Cardiac atrium fibroblast (primary cell): ENCODE data around the gene SPIN1.

- RAMPAGE, long total RNA = no peak
These were observed 232.2 kb downstream of the GAS1 start for GRCh38 chr9:86715045-86715479.

- RAMPAGE, long total RNA = no peak
These were observed 159.9 kb upstream of the DAPK1 start for GRCh38 chr9:87337716-87338285.

DNA sequence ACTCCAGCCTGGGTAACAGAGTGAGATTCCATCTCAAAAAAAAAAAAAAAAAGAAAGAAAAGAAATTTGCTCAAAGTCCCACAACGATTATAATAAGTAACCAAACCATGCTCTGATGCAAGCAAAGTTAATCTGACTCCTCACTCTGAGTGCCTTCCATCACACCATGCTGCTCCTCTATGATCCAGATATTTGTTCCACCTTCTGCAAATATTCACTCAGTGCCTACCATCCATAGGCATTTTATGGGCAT lies 93.3 kb upstream of the DAPK1 start:
- RAMPAGE, long total RNA = no peak

DNA sequence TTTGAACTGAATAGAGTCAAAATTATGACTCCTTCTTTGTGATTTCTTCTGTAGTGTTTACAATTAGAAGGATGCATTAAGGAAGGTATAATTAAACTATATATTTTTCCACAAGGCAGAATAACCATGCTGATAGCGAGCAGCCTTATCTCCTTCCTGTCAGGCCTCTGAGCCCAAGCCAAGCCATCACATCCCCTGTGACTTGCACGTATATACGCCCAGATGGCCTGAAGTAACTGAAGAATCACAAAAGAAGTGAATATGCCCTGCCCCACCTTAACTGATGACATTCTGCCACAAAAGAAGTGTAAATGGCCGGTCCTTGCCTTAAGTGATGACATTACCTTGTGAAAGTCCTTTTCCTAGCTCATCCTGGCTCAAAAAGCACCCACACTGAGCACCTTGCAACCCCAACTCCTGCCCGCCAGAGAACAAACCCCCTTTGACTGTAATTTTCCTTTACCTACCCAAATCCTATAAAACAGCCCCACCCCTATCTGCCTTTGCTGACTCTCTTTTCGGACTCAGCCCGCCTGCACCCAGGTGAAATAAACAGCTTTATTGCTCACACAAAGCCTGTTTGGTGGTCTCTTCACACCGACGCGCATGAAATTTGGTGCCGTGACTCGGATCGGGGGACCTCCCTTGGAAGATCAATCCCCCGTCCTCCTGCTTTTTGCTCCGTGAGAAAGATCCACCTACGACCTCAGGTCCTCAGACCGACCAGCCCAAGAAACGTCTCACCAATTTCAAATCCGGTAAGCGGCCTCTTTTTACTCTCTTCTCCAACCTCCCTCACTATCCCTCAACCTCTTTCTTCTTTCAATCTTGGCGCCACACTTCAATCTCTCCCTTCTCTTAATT lies 86.9 kb upstream of the DAPK1 start:
- RAMPAGE, long total RNA = no peak

DNA sequence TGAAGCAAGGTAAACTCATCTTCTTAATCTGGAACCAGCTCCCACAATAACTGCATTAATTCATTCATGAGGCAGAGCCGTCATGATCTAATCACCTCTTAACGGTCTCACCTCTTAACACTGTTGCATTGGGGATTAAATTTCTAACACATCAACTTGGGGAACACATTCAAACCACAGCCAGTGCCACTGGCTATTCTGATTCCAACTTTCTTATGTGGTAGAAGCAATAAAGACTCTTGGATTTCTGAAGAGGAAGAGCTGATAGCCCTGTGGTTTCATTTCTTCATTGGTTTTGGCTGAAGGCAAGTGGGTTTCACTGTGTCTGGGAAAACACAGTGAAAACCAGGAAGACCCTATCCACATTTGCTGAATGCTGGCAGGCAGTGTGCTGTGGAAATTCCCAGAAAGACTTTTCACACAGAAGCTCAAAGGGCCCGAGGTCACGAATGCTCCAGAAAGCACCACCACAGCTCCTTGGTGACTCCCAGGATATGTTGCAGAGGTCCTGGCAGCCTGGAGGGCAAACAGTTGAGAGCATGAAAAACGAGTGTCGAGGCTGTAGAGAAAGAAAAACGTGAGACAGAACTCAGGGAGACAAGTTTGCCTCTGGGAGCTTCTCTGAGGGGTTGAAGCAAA lies 67.1 kb downstream of the DAPK1 start:
- RAMPAGE, long total RNA = no peak

GRCh38 chr9:87613578-87614058 lies 112.3 kb upstream of the CTSL start:
- RAMPAGE, long total RNA = no peak

DNA sequence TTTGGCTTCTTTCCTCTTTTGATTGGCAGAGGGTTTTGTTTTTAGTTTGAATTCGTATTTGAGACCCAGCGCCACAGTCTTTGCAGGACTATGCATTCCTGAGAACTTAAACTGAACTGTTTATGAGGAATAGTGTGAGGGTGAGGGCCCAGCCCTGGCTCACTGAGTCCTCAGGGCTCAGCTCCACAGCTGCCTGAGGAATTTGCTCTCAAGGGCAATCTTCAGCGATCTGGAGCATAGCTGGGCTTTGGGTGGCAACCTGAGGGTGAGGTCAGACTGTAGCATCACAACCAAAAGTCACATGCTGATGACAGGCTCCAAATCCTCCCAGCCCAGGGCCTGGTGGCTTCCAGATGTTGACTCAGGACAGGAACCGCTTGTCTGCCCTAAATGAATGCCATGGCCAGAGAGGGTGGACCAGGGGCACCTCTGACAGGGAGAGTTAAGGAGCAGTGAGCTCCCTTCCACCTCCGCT lies 14.1 kb upstream of the CTSL start:
- RAMPAGE, long total RNA = no peak

- RAMPAGE, long total RNA = no peak
These were observed 67.2 kb downstream of the CTSL start for GRCh38 chr9:87792660-87794047.

DNA sequence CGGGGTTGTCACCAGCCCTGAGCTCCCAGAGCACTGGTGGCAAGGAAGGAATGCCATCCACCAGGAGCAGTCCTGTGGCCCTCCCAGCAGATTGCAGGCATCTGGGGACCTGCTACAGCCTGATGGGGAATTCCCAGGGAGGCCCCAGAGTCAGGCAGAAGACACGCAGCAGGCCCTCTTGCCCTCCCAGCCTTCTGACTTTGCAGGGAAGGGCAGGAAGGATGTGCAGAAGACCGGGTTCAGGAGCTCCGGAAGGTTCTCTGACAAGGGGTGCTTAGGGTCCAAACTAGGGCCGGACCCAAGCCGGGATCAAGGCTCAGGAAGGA lies 3.6 kb downstream of the SPATA31E1 start:
- RAMPAGE, long total RNA = no peak

DNA sequence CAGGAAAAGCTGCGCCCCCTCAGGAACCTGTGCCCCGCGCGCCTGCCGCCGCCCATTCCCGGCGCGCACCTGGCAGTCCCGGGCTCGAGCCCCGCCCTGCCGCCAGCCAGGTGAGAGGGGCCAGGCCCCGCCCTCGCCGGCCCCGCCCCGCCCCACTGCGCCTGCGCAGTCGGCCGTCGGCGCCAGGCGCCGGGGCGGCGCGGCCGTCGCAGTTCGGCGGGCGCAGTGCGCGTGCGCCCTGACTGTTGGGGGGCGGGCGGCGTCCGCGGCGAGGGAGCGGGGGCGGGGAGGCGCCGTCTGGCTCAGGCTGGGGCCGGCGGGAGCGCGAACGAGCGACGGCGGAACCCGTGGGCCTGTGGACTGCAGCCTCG lies at the start of gene SPIN1:
SPIN1 (plus strand) TSS at position 288 of the 371 bp plus-strand sequence.
- RAMPAGE, long total RNA = start-site peak on the plus strand centred at position 283 of the sequence, 56 bp wide, 160 and 46 reads in 2 replicates

GRCh38 chr9:88391898-88392213 lies 3.6 kb downstream of the SPIN1 start:
- RAMPAGE, long total RNA = no peak

- RAMPAGE, long total RNA = no peak
These were observed 35.6 kb downstream of the SPIN1 start for GRCh38 chr9:88423675-88424495.

- RAMPAGE, long total RNA = no peak
These were observed 877 bp upstream of the NXNL2 start for GRCh38 chr9:88533715-88534886.

- RAMPAGE, long total RNA = no peak
These were observed 218 bp upstream of the NXNL2 start for GRCh38 chr9:88534887-88535033.

DNA sequence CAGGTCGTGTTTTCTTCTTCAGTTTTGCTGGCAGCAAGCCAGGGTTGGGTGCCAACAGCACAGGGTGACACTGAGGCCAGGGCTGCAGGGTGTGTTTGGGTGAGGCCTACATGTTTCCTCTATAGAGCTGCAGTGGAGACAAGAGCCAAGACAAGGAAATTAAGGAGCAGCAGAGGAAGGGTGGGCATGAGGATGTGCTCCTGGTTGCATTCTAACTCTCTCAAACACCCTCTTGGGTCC lies 52.3 kb downstream of the NXNL2 start:
- RAMPAGE, long total RNA = no peak

GRCh38 chr9:88604585-88605121 lies 69.7 kb downstream of the NXNL2 start:
- RAMPAGE, long total RNA = no peak

DNA sequence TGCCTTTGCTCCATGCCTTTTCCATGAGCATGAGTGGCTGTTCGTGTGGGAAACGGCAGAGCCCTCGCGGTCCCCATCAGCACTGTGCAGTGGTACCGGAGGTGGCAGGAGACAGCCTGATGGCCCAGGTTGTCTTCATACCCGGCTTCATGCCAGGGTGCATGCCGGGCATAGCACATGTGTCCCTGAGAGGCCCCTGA lies 6.5 kb downstream of the S1PR3 start:
- RAMPAGE, long total RNA = no peak

- RAMPAGE, long total RNA = no peak
These were observed 24.1 kb downstream of the SHC3 start for GRCh38 chr9:89154341-89155103.

DNA sequence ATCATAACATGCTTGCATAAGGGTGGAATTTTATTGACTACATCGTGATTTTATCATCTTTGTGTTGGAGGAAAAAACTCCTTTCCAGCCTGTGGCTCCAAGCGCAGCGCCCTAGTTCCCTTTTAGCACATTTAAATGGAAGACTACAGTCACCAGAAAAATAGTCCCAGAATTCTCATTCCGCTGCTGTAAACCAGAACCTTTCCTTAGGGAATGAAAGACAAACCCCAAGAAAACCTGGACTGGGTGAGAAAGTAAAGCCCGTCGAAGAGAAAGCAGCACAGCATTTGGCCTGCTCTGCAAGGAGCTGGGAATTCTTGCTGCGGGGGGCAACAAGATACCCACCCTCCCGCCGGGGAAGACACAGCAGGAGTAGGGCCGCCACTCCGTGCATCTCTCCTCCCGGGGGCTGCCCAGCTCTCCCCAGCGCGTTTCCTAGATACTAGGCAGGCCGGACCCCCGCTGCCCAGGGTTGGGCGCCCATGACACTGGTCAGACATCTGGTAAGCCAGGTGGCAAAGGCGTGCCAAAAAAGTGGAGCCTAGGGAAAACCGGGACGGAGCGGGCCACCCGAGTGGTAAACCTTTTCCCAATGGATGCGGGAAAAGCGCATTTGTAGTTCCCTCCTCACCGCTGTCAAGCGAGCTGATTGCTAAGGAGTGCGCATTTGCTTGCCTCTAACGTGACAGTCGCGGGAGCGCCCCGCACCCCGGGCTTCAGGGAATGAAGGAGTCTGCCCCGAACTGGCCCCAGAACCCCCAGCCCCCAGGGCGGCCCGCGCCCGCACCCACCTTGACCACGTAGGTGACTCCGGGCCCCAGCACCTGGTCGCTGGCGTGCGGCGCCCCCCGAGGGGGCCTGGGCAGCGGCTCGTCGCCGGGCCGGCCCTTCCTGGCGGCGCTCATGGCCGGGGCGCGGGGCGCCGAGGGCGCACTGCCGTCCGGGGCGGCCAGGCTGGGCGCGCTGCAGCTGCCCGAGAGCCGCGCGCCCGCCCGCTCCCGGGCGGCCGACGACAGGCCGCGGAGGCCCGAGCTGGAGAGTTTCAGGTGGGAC lies 1.1 kb downstream of the SHC3 start:
- RAMPAGE, long total RNA = no peak

DNA sequence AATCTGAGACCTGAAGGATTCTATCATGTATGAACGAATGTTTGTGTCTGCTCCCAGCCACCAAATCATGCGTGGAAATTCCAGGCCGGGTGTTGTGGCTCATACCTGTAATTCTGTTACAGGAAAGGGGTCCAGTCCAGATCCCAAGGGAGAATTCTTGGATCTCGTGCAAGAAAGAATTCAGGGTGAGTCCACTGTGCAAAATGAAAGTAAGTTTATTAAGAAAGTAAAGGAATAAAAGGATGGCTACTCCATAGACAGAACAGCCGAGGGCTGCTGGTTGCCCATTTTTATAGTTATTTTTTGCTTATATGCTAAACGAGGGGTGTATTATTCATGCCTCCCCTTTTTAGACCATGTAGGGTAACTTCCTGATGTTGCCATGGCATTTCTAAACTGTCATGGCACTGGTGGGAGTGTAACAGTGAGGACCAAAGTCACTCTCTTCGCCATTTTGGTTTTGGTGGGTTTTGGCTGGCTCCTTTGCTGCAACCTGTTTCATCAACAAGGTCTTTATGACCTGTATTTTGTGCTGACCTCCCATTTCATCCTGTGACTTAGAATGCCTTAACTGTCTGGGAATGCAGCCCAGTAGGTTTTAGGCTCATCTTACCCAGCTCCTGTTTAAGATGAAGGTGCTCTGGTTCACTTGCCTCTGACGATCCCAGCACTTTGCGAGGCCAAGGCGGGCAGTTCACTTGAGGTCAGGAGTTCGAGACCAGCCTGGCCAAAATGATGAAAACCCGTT lies 2.1 kb upstream of the CKS2 start:
- RAMPAGE, long total RNA = no peak